NCI-H460 (cell line): ENCODE data around the gene TMPRSS9.

RAMPAGE:
- cytosol, long total RNA: no peak
- long total RNA: no peak
- nucleus, long total RNA: no peak
Measured at GRCh38 chr19:2230852-2231443, 5.2 kb downstream of the PLEKHJ1 start.

DNA sequence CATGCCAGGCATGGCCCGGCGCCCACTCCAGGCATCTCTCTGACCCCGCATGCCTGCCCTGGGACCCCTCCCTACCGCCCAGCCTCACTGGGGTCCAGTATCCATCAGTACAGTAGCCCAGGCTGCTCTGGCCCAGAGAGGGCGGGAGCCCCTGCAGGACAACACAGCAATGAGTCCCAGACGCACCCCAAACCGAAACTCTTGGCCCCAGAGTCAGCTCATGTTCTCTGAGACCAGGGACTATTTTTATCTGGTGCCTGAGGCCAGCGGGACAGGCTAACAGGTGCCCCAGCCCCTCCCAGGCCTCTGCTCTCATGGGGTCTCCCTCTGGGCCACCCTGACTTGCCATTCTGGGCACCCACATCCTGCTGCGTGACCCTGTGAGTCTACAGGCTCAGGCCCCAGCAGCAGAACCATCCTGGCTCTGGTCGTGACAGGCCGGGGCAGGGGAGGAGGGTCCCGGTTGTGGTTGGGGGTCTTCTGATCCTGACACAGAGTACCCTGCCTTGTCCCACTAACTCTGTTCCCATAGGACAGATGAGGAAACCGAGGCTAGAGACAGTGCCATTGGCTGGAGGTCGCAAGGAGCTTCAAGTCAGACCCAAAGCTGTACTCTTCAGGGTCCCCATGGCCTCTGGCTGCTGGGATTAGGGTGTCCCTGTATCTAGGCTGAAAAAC is 600 bp downstream of the JSRP1 start:
RAMPAGE:
- cytosol, long total RNA: no peak
- long total RNA: no peak
- nucleus, long total RNA: no peak

GRCh38 chr19:2269392-2270637 is 12.2 kb downstream of the PEAK3 start:
RAMPAGE:
- cytosol, long total RNA: start-site peak on the plus strand at chr19:2269519-2269525, 2,998 and 6,688 reads in 2 replicates
- long total RNA: start-site peak on the plus strand at chr19:2269518-2269526, 1,765 and 4,373 reads in 2 replicates
- nucleus, long total RNA: start-site peak on the plus strand at chr19:2269519-2269525, 3,572 and 597 reads in 2 replicates

RAMPAGE:
- cytosol, long total RNA: no peak
- long total RNA: no peak
- nucleus, long total RNA: no peak
Measured at GRCh38 chr19:2321309-2322040, 6.9 kb downstream of the LSM7 start.

GRCh38 chr19:2360074-2360414 is at the start of gene TMPRSS9:
Gene TMPRSS9 (plus strand): TSS chr19:2360265.
RAMPAGE:
- cytosol, long total RNA: no peak
- long total RNA: no peak
- nucleus, long total RNA: no peak

GRCh38 chr19:2361132-2361382 is 992 bp downstream of the TMPRSS9 start:
RAMPAGE:
- cytosol, long total RNA: no peak
- long total RNA: no peak
- nucleus, long total RNA: no peak

RAMPAGE:
- cytosol, long total RNA: no peak
- long total RNA: no peak
- nucleus, long total RNA: no peak
Measured at GRCh38 chr19:2591753-2592469, 110.6 kb downstream of the GNG7 start.

RAMPAGE:
- cytosol, long total RNA: no peak
- long total RNA: no peak
- nucleus, long total RNA: no peak
Measured at GRCh38 chr19:2634128-2635391, 67.9 kb downstream of the GNG7 start.

GRCh38 chr19:2636048-2636785 is 66.3 kb downstream of the GNG7 start:
RAMPAGE:
- cytosol, long total RNA: no peak
- long total RNA: no peak
- nucleus, long total RNA: no peak

RAMPAGE:
- cytosol, long total RNA: no peak
- long total RNA: no peak
- nucleus, long total RNA: no peak
Measured at GRCh38 chr19:2650422-2651062, 52.0 kb downstream of the GNG7 start.

DNA sequence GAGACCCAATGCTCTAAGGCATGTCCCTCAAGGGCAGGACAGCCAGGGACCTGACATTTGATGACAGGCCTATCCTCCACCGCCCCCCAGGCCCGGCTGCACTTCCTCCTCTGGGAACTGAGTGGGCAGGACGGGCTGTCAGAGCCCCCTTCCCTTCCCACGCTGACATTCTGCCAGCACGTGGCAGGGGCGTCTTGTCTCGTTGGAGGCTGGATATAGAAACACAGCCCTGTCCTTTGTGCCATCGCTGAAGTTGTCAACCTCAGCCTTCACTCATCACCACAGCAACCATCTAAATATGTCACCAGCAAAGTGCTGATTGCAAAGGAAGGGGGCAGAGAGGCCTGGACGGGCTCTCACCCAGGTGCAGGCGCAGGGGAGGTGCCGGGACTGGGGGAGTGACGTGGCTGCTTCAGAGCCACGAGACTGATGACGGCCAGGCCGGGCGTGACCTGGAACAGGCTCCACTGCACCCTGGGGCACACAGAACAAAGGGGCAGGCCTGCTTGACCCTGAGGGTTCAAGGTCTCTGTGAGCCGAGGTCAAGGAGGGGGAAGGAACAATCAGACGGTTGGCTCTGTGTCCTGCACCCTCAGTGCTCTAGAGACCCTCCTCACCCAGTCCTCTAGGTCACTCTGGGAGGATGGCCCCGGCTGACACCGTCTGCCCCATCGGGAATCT is 38.3 kb downstream of the GNG7 start:
RAMPAGE:
- cytosol, long total RNA: no peak
- long total RNA: no peak
- nucleus, long total RNA: no peak

GRCh38 chr19:2775902-2776397 is 7.1 kb downstream of the SGTA start:
RAMPAGE:
- cytosol, long total RNA: no peak
- long total RNA: no peak
- nucleus, long total RNA: no peak

RAMPAGE:
- cytosol, long total RNA: no peak
- long total RNA: no peak
- nucleus, long total RNA: no peak
Measured at GRCh38 chr19:2791920-2792376, 6.6 kb downstream of the THOP1 start.

DNA sequence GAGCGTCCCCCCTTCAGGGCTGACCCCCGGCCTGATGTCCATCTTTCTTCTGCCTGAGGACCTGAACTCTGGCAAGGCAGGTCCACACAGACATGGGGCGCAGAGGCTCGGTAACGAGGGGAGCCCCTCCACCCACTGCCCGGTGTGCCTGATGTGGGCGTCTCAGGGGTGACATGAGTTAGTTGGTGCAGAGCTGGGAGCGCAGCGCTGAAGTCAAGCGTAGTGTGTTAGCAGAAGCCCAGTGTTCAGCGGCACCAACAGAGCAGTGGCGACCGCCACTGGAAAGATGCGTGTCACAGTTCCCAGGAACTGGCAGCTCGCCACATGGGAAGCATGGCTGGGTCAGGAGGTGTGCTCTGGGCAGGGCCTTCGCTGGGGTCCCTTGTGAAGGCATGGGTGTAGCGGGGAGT is 11.4 kb downstream of the THOP1 start:
RAMPAGE:
- cytosol, long total RNA: no peak
- long total RNA: no peak
- nucleus, long total RNA: no peak

RAMPAGE:
- cytosol, long total RNA: no peak
- long total RNA: no peak
- nucleus, long total RNA: no peak
Measured at GRCh38 chr19:2856450-2857049, 10.6 kb upstream of the ZNF556 start.

DNA sequence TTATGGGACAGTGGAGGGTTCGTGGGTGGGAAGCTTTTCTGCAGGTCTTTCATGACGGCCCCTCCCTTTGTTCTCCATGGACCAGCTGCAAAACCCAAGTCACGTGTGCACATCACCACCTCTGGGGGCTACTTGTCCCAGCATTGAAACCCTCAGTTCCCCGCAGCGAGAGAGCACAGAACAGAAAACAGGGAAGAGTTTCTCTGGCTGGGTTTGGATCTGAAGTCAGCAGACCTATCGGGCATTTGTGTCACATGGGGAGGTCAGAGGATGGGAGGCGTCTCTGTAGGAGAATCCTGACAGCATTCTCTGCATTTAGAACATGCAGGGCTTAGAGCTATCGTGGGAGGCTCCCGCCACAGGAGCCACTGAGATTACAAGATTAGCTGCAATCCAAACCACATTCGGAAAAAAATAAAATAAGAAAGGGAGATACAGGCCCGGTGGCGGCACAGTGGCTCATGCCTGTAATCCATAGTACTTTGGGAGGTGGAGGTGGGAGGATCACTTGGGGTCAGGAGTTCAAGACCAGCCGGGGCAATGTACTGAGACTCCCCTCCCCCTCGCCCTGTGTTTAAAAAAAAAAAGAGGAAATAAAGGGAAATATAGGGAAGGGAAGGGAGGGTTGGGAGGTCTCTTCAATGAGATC is 3.0 kb upstream of the TLE6 start:
RAMPAGE:
- cytosol, long total RNA: no peak
- long total RNA: no peak
- nucleus, long total RNA: no peak

DNA sequence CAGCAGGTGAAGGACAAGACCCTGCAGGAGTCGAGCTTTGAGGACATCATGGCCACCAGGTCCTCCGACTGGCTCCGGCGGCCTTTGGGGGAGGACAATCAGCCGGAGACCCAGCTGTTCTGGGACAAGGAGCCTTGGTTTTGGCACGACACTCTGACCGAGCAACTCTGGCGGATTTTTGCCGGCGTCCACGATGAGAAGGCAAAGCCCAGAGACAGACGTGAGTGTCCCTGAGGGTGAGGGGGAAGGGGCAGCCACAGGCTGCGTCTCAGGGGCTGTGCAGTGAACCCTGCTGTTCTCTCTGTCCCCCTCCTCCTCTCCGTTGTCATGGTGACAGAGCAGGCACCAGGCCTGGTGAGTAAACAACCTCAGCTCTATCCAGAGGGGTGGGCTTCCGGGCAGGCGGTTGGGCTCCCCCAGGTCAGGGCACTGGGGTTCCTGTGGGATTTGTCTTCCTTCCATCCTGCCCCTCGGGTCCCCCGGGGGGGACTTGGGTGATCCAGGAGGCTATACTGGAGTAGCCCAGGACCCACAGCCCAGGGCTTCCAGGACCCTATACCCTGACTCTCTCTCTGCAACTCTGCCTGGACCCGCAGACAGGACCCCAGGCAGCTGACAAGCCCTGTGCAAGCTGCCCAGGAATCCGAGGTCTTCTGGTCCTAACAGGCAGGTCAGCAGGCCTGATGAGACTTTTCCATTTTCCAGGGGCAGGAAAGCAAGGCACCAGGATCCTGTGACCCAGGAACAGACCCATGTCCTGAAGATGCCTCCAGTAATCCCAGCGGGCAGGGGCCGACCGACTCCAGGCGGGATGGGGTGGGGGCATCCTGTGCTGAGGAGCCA is 9.9 kb downstream of the TLE6 start:
RAMPAGE:
- cytosol, long total RNA: no peak
- long total RNA: no peak
- nucleus, long total RNA: no peak

GRCh38 chr19:3046587-3047467 is 15.5 kb downstream of the TLE5 start:
RAMPAGE:
- cytosol, long total RNA: no peak
- long total RNA: no peak
- nucleus, long total RNA: no peak

DNA sequence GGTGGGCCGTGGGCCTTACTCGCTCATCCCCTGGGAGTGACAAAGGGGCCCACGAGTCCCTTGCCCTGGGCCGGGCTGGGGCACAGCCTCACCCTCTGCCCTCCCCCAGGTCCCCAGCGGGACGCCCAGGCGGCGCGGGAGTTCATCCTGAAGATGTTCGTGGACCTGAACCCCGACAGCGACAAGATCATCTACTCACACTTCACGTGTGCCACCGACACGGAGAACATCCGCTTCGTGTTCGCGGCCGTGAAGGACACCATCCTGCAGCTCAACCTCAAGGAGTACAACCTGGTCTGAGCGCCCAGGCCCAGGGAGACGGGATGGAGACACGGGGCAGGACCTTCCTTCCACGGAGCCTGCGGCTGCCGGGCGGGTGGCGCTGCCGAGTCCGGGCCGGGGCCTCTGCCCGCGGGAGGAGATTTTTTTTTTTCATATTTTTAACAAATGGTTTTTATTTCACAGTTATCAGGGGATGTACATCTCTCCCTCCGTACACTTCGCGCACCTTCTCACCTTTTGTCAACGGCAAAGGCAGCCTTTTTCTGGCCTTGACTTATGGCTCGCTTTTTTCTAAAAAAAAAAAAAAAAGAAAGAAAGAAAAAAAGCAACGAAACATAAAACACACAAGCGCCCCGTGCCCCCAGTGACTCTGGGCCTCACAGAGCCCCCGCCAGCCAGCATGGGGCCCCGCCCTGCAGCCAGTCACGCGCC is 14.8 kb upstream of the GNA15 start:
RAMPAGE:
- cytosol, long total RNA: no peak
- long total RNA: no peak
- nucleus, long total RNA: no peak

DNA sequence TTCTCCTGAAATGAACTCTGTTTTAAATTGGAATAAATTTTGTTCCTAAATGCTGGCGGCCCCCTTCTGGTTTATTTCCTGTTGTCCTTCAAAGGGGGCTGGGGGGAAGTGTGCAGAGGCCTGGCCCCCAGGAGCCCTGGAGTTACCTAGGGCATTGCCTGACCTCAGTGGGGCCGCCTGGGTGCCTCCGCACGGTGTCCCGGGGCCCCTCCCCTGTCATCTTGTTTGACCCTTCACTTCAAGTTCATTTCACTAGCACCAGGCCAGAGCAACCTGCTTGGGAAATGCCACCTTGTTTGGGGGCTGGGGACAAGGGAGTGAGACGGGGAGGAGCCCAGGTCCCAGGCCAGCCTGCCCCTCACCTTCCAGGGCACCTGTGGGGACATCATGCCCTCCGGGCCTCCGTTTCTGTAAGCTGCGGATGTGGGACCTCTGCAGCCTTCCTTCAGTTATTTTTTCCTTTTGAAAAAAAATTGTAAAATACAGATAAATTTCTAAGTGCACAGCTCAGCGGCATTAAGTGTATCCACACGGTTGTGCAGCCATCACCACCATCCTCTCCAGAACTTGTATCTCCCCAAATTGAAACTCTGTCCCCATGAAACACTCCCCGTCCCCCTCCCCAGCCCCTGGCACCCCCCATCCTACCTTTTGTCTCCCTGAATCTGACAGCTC is 11.7 kb upstream of the GNA15 start:
RAMPAGE:
- cytosol, long total RNA: no peak
- long total RNA: no peak
- nucleus, long total RNA: no peak